ENCODE data around the gene CPEB2.

GRCh38 chr4:13654005-13654516 lies 26.5 kb upstream of the BOD1L1 start:
- PRO-cap = bidirectional peak, plus-strand start at chr4:13654334, minus-strand start at chr4:13654210

GRCh38 chr4:14862647-14863358 lies 139.5 kb upstream of the CPEB2 start:
- PRO-cap = no peak

DNA sequence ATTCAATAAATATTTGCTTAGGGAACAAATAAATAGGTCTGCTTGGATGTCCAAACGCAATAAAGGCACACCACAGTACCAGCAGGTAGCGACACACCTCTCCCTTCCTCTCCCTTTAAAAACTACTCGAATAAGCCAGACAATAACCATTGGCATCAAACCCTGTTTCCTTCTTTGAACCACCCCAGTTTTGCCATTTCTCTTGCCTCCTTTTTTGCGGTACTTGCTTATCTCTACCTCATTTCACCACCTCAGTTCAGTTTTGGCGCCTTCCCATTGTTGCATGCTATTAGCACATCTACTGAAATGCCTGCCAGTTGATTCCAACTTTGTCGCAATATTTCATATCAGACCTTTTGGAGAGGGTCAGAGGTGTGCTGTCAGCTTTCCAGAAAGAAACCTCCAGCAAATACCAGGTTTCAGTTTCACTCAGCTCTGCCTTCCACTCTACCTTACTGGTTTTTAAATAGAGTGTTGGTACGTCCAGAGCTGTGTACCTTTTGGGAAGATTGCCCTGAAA lies 92.0 kb upstream of the CPEB2 start:
- PRO-cap = no peak

DNA sequence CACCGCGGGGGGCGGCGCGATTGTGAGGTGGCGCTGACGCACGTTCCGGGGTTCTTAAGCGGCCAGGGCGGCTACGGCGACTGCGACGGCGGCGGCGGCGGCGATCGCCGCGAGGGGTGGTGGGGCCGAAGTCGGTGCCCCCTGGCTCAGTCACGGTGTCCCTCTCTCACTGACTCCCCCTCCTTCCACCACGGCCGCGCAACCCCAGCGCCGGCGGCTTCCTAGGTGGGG lies at the start of gene CPEB2:
Gene CPEB2 (plus strand): TSS at position 83 of the 231 bp plus-strand sequence.
- PRO-cap = bidirectional peak, plus-strand start at position 83 of the sequence, minus-strand start outside the sequence

DNA sequence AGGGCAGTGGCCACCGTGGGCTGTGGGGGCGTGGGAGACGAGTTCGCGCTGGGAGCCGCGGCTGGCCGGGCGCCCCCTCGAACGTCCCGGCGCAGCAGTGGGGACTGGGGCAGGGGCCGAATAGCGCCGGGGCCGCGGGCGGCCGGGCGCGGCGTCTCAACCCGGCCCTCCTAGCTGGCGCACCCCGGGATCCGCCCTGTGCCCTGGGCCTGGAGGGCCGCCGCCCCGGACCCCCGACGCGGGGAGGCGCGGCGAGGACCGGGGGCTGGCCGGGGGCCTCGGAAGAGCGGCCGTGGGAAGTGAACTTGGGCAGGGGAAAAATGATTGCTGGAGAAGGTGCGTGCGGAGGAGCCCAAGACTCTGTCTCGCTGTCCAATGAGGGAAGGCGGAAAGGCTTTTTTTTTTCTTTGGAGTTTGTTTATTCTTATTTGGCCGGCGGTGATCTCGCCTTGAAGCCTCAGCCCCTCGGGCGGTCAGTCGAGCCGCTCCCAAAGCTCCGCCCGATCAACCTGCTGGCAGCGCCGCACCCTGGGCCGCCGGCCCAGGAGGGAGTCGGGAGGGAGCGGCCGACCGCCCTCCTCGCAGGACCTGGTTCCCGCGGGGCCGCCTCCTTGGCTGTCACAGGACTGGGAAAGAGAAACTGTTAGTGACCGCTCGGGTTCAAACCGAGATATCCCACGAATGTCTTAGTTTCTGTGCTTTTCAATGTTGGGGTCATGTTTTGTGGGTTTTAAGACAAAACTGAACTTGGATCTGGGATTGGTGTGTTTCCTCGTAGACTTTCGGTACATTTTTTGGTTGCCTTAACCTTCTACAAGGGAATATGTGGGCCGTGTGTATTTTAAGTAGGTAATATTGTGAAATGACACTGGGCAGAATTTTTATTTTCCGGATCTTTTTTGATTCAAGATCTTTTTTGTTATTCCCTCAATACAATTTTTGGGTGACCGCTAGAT lies 2.5 kb downstream of the CPEB2 start:
- PRO-cap = unidirectional peak, minus-strand start at position 329 of the sequence

DNA sequence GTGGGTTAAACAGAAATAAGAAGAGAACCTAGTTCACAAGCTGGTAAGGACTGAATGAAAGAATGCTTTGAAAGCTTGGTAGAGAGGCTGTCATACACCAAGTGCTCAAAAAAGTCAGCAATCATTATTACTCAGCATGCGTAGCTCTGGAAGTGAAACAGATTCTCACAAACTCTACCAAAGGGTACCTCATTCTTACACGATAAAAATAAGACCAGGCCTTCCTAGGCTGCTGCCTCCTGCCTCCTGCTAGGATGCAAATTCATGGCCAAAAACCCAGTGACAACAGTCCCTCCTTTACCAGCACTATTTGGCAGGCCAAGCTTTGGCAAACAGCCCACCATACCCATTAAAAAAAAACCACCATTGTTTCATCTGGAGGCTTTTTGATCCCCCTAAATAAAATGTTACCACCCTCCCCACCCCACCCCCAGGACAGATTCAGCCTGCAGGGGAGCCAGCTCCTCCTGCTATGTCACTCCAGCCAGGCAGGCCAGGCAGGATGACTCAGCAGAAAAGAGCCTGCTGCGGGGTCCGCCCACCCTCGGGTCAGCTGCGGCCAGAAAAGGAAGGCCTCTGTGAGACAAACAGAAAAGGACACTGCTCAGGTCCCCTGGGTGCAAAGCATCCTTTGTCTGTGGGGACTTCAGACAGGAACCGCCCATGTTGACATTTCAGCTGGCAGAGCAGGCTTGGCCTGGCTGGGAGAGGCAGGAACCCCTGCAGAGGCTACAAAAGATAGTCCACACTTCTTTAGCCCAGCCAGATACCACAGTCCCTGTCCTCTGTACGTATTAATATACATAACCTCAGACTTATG lies 147.4 kb downstream of the CPEB2 start:
- PRO-cap = bidirectional peak, plus-strand start at position 544 of the sequence, minus-strand start at position 250 of the sequence; unidirectional peak, plus-strand start at position 684 of the sequence

DNA sequence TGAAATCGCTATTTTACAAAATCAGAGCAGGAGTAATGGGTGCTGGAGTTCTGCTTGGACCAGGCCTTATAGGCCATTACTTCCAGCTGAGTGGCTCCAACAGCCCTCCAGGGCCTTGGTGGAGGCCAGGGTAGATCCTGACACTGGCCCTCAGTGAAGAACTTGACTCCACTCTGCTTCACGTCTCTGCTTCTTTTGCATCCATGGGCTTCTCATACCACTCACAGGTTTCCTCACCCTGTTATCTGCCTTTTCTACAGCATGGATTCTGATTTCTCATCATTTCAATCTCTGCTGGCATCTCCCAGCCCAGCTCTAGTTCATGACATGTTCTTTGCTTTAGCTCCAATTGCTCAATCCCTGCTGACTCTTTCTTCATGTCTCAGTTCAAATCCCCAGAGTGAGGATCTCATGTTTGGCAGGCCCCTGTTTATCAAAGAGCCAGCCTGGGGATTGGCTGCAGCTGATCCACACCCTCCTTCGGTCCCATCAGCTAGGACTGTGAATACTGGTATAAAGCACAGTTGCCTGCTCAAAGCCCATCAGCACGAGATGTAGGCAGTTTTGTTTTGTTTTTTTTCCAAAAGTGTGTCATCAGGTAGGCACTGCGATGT lies 14.5 kb upstream of the CC2D2A start:
- PRO-cap = no peak

DNA sequence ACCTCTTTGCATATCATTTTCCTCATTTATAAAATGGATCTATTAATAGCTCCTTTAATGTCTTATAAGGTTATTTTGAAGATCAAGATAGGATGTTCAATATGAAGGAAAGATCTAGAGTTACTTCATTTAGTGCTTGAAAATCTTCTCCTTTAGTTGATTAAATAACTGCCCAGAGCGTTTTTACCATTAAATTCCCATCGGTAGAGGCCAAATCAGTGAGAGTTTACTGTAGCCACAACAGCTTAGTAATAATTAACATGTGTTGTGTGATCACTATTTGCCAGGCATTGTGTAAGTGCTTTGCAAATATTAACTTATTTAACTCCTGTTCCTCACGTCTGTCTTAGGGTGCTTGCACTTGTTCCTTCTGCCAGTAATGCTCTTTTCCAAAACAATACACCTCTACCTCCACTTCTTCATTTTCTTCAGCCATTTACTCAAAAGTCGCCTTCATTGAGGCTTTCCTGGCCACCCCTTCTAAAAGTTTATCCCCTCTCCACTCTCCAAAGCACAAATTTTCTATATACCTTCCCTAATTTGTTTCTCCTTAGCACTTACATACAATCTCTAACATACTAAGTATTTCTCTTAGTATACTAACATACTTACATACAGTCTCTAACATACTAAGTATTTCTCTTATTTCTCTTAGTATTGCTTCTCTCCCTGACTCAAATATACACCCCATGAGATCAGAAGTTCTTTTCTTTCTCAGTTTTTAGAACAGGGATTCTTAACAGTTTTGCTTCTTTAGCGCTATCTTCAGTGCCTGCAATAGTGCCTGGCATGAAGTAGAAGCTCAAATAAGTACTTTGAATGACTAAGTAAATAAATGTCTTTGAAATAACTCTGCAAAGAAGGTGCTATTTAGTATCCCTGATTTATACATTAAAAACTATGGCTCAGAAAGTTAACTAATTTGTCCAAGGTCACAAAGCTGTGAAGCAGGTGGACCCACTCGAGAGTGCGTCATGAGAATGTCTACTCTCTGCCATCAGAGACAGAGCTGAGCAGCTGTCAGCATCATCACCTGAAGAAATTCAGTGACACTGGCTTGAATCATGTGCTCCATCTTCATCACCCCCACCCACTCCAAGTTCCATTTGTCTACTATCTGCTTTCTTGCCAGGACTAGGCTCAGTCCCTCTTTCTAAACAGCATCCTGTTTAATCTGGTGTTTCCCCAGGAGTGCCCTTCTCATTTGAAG lies 82.7 kb downstream of the CC2D2A start:
- PRO-cap = no peak

- PRO-cap = no peak
Observed at GRCh38 chr4:15682389-15682612, 674 bp downstream of the FAM200B start.

- PRO-cap = no peak
Observed at GRCh38 chr4:15781565-15782494, 3.7 kb downstream of the CD38 start.

DNA sequence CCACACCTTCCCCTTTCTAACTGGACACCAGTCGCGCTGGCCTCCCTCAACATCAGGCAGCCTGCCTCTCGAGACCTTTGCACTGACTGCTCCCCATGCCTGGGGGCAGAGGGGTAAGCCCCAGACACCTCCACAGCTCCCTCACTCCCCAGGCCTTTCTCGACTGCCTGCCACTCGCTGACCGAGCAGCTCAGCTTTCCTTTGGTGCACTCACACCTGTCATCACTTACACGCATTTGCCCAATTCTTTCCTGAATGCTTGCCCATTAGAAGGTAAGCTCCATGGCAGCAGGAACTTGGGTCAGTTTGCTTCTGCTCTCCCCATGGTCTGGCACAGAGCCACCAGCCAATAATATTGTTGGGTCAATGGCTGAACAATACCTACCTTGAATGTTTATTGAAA lies 32.2 kb upstream of the PROM1 start:
- PRO-cap = no peak

DNA sequence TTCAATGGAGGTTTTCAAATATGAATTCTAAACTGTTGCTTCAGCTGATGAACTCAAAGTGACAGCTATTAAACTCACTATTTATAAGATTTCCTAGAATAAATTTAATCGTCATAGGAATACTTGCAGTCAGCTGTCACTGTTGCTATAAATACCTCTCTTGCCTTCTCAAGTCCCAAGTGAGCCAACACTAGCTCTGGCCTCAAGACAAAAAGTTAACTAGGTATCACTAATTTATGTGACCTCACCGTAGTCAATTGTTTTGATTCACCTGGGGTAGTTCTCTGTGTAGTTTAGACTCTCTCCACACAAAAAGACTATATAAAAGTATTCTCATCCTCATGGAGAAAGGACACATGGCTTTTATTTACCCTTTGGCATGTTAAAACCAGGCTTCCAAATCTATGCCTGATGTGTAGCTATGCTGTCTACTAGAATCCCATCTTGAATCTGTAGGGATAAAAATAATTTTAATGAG lies 34.4 kb upstream of the PROM1 start:
- PRO-cap = no peak

DNA sequence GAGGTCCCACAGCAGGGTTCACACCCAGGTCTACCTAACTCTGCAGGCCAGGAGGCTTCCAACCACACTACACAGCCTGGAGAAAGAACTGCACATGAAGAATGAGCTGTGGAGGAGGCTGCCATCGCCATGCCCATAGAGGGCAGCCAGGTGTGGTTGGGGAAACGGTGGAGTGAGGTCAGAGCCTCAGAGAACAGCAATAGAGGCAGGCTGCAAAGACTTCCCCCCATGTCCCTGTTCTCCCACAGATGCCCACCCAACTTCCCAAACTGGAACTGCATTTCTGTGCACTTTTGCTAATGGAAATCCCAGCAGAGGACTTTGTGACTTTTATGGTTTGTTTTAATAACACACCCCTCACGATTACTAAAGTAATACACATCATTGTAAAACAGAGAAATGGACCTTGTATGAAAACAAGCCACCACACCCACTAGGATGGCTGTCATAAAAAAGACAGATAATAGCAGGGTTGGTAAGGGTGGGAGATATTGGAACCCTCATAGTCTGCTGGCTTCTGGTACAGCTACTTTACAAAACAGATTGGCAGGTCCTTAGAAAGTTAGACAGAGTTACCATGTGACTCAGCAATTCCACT lies 59.0 kb upstream of the PROM1 start:
- PRO-cap = no peak

GRCh38 chr4:16196414-16196980 lies 29.8 kb downstream of the TAPT1 start:
- PRO-cap = no peak

DNA sequence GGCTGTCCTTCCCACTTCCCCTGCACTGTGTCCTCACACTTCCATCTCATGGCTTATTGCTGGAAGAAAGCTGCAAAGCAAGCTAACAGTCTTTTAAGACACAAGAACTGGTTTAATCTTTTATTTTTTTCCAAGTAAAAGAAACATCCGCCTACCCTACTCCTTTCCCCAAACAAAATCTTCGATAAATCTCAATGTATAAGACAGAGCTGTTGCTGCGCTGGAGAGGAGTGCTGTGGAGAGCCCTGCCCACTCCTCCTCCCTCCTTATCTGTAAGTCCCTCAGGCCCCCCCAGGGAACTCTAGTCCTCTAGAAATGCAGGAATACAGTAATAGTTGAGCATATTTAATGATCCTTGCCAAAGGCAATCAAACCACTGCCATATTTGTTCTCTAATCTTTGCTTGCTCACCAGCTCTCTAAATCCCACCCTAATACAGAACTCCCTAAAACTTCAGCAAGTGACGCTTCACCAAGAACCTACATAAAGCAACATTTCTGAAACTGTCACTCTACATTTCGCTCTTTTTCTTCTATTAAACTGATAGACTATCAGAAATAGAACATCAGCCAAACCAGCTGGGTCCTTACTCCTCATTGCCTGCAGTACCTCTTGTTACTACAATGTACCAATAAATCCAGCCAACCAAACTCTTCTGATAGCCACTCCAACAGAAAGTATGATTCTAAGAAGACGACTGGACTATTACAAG lies 13.8 kb downstream of the TAPT1 start:
- PRO-cap = no peak

DNA sequence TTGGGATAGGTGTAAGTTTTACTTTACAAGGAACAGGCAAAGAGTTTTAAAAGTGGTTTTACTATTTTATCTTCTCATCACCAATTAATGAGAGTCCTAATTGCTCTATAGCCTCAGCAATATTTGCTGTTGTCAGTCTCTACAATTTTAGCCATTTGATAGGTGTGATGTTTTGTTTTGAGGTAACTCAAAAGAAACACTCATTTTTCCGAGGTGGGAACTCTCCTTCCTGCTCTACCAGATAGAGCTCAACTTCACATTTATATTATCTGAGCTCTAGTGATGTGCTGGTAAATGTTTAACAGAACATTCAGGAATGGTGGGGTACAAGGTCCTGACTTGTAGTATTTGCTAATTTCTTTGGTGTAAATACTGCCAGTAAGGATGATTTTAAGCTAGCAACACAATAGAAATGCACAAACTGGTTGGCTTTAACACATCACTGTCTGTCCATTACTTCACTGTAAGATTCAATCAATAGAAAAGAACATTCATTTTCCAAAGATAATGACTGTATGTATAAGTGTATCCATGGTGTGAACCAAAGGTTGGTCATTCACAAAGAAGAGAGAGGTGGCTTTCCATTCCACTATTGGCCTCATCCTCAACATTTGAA lies 62.7 kb downstream of the LDB2 start:
- PRO-cap = no peak

- PRO-cap = no peak
Observed at GRCh38 chr4:16838510-16839049, 59.9 kb downstream of the LDB2 start.

DNA sequence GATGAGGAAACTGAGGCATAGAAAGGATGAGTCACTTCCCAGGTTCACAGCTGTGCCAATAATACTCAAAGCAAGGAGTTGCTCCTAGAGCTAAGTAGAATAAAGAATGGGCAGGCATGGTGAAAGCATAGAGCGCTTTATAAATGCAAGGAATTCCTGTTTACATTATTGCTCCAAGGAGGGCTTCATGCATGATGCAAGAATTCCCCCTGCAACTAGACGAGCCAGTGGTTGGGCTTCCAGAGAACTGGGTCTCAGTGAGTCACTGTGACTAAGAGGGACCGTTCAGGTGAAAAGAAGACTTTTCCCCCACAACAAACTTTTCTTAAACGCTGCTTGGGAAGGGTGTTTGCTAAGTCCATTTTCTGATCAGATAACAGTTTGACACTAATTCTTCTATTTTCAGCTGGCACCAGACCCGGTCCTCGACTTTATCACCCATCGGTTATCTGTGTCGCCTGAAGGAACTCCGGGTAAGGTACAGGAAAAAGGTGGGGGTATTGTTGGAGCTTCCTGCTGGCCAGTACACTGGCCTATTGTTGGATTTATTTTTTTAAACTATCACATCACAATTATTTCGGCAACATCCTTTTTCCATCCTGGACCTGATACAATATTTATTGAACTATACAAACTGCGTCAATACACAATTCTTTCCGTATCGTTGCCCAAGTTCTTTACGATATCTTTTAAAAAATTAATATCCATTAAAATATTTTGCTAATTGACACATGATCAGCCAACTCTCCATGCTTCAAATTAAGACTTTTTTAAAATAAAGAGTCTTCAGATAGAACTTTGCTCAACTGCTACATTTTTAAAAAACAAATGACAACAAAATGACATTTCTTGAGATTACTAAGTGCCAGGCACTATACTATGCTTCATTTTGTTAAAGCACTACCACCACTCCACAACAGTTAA lies 40.0 kb downstream of the LDB2 start:
- PRO-cap = no peak

GRCh38 chr4:17166747-17167498 lies 268.5 kb upstream of the LDB2 start:
- PRO-cap = no peak

DNA sequence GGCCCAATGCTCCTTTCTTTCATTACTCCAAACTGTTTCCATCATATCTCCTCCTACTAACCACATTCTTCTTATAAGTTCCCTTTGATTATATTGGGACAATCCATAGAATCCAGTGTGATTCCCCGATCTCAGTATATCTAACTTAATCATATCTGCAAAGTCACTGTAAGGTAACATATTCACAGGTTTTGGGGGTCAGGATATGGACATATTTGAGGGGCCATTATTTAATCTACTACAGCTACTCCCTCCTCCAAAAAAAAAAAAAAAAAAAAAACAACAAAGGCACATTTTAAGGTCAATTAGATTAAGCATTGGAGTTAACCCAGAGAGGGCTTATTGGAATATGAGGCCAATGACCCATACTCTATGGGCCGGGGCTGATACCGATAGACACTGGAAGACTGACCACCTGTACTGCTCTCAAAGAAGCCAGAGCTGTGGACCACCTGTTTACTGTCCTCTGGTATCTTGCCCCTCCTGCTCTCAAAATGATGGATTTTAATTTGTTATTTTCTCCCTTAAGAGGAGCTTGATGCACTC lies 1103.7 kb upstream of the SLIT2 start:
- PRO-cap = no peak